HT-29 (cell line): ENCODE measurements around the gene TMEM245.

- RAMPAGE, long total RNA = no peak
These were observed 90.7 kb upstream of the RAD23B start for GRCh38 chr9:107192383-107192726.

DNA sequence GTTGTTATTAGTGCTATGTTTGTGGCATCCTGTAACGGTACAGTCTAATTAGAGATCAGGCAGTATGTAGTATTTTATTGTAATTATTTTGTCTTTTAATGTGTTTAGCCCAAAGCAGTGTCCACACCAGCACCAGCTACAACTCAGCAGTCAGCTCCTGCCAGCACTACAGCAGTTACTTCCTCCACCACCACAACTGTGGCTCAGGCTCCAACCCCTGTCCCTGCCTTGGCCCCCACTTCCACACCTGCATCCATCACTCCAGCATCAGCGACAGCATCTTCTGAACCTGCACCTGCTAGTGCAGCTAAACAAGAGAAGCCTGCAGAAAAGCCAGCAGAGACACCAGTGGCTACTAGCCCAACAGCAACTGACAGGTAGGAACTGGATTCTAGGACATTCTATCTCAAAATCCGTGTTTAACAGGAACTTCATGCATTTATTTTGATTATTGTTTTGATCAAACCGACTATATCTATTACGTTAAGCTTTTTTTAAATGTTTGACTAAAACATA, 23.2 kb downstream of the RAD23B start:
- RAMPAGE, long total RNA = no peak

GRCh38 chr9:107323789-107324131, 40.7 kb downstream of the RAD23B start:
- RAMPAGE, long total RNA = no peak

GRCh38 chr9:107329985-107330807, 47.1 kb downstream of the RAD23B start:
- RAMPAGE, long total RNA = no peak

GRCh38 chr9:107338458-107338937, 55.4 kb downstream of the RAD23B start:
- RAMPAGE, long total RNA = no peak

DNA sequence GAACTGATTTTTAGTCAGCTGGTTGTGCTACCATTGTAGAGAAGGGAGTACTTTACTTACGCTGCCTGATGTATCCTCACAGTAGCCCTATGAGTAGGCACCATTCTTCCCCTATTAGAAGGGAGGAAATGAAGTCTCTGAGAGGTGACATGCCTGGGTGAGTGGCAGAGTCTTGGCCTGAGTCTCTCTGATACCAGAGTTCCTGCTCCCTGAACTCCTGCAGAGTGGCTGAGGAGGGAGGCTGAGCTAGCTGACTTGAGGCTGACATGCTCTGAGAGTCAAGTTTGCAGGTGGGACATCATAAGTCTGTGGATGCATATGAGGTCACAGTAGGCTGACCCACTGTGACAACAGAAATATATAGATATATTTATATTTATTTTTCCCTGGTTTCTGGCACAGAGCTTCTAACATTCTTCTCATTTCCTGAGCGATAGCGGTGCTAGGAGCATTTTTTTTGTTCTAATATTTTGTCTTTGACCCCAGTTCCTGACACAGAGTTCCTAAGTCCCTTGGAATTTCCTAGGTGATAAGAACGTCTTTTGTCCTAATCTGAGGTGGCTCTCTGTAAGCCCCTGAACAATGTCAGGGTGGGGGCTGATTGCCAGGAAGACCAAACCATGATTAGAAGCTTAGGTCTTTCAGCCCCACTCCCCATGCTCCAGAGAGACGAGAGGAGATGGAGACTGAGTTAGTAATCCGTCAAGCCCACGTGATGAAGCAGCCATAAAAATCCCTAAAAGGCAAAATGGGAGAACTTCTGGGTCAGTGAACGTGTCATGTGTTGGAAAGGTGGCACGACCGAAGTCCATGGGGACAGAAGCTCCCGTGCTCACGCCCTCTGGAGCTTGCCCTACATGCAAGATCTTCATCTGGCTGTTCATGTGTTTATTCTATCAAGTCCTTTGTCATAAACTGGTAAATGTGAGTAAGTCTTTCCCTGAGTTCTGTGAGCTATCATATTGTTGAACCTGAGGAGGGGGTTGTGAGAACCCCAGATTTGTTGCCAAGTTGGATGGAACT, 85.4 kb downstream of the RAD23B start:
- RAMPAGE, long total RNA = no peak

DNA sequence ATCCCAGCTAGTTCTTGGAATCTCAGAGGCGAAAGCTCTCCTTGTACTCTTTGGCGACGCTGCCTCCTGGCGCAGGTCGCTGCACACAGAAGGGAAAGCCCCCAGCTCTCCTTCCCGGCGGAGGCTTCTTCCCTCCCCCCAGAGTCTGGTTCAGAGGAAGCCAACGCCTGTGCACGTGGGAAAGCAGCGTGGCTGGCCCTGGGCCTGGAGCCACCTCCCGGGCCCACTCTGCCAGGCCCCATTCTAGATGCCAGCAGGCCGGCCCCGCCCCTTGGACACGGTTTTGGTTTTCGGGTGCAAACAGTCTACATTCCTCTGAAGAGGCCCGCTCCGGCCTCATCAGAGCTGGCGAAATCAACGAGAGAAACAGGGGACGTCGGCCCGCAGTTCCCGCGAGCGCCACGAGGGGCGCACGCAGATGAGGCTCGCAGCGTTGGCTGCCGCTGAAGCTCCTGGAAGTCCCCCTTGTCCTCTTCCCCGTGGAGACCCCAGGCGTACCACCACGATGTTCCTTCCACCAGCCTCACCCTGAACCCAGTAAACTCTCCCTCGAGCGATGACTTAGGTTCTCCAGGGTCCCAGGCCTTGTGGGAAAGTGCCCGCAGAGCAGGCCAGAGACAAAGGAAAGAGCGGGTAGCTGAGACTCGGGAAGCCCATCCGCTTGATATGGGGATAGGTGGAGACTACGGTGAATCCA, 64.4 kb downstream of the KLF4 start:
- RAMPAGE, long total RNA = no peak

DNA sequence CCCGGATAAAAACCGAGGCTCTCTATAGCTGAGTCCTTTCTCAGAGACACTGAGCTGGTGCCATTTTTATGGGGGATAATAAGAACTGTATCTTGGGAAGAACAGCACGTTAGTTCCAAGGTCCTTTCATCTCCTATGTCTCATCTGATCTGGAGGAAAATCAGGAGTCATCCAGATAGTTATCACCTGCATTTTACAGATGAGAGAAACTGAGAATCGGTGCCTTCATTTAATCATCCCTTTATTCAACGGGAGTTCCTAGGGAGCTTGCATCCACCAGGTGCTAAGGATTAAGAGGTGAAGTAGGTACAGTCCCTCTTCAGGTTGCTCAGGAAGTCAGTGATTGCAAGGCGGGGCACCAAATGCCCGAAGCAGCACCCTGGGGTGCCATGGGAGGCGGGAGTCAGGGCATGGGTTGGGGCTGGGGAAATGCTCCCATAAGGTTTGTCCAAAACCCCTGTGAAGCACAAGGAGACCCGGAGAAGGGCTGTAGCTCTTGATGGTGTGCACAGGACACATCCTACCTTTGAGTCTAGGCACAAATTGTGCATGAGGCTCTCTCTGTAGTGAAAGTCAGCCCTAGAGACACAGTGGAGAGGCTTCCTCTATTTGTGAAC, 98.8 kb upstream of the KLF4 start:
- RAMPAGE, long total RNA = no peak

GRCh38 chr9:107606207-107606863, 116.8 kb upstream of the KLF4 start:
- RAMPAGE, long total RNA = no peak

DNA sequence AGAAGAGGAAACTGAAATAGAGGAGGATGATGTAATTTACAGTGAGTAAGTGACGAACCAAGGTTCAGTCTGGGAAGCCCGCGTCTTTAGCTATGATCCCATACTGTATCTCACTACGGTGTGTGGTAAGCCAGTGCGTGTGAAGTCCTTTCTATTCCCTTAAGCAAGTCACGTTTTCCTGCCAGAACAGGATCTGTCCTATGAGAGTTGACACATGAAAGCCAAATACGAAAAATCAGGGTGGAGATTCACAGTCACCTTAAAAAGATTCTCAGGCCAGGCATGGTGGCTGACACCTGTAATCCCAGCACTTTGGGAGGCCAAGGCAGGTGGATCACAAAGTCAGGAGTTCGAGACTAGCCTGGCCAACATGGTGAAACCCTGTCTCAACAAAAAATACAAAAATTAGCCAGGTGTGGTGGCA, 186.5 kb upstream of the KLF4 start:
- RAMPAGE, long total RNA = no peak

DNA sequence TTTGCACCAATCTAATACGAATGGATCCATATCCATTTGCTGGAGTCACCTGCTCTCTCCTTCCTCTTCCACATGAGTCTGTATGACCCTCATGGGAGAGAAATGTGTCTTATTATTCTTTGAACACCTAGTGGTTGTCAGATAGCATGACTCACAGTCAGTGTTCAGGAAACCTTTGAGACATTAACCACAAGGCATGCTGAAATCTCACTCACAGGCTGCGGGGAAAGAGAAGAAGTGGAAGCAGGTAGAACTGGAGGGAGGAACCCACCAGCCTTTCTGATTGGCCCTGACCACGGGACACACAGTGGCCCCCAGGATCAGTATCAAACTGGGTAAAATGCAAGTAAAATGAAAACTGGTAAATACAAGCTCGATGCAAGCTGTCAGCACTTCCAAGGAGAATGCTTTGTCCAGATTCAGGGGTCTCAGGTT, 222.9 kb upstream of the KLF4 start:
- RAMPAGE, long total RNA = no peak

- RAMPAGE, long total RNA = no peak
These were observed 411.2 kb downstream of the ACTL7B start for GRCh38 chr9:108444486-108445017.

DNA sequence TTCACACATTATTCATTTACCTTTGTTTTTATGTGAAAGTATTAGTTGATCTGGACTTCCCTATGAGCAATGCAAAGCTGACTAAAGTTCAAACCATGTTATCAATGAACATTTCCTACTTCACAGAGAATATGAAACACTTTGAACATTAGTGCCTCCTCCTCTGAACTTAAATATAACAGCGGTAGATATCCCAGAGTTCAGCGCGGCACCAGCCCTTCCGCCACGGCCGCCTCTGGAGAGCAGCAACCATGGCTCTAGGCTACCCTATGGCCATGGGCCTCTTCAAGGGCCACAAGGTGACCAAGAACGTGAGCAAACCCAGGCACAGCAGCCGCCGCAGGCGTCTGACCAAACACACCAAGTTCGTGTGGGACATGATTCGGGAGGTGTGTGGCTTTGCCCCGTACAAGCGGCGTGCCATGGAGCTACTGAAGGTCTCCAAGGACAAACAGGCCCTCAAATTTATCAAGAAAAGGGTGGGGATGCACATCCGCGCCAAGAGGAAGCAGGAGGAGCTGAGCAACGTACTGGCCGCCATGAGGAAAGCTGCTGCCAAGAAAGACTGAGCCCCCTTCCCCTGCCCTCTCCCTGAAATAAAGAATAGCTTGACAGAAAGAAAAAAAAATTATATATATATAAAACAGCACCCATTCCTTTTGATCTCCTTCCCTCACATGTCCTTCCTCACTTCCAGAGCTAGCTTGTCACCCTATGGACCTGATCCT, 229.0 kb downstream of the ACTL7B start:
- RAMPAGE, long total RNA = no peak

GRCh38 chr9:108696097-108696748, 159.6 kb downstream of the ACTL7B start:
- RAMPAGE, long total RNA = no peak

DNA sequence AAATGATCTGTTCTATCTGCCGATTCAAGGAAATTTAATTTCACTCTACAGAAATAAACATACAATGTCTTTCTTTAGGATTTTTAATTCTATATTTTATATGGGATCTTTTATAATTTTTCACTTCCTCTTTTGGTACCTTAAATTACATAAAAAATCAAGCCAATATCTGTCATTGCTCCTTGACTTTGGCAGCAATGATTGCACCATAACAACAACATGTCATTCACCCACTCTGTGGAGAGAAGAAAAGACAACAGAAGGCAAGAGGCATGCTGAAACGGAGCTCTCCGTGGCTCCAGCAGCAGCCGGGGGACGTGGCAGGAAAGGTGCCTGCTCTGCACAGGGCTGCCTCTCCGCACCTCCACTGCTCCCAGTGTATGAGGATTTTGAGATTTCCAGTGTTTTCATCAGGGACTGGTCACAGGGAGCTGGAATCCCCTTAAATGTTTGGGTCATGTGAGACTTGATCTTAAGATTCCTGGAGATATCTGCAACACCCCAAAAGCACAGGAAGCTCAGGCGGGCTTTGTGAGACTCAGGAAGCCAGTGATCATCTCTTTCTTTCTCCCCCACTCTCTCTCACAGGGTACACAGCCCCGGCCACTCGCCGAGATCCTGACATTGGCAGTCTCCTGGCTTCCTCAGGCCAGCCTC, 74.8 kb downstream of the ACTL7B start:
- RAMPAGE, long total RNA = no peak

DNA sequence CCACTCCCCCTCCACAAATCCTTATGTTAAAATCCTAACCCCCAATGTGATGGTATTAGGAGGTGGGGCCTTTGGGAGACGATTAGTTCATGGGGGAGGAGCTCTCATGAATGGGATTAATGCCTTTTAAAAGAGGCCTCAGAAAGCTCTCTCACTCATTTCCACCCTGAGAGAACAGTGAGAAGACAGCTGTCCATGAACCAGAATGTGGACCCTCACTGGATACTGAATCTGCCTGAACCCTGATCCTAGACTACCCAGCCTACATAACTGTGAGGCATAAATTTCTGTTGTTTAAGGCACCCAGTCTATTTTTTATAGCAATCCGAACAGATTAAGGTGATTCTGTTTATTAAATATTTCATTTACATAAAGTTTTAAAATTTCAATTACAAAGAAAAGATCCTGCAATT, 7.9 kb downstream of the CTNNAL1 start:
- RAMPAGE, long total RNA = no peak

- RAMPAGE, long total RNA = no peak
These were observed at the start of gene TMEM245 for GRCh38 chr9:109119795-109120557. Gene TMEM245, minus strand, starts transcription at chr9:109119947.

DNA sequence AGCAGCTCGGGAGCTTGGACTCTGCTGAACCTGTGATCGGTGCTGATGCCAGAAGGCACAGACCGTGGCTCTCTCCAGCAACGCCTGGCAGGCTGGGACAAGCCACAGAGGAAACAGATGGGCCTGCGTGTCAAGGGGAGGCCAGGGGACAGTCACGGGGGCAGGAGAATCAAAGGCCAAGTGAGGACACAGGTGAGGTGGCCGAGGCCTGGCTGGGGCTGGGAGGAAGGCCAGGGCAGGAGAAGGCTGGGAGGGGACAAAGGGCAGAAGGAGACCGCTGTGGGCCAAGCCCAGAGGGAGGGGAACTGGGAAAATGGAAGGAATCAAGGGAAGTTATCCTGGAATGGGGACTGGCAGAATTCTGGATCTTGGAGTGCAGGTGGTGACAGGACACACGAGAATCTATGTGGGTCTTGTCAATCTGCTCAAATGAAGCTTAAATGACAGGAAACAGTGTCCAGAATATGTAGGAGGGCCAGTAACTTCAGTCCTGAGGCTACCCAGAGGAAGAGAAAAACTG, 43.3 kb downstream of the EPB41L4B start:
- RAMPAGE, long total RNA = no peak

- RAMPAGE, long total RNA = no peak
These were observed 4.6 kb downstream of the EPB41L4B start for GRCh38 chr9:109316189-109316751.

DNA sequence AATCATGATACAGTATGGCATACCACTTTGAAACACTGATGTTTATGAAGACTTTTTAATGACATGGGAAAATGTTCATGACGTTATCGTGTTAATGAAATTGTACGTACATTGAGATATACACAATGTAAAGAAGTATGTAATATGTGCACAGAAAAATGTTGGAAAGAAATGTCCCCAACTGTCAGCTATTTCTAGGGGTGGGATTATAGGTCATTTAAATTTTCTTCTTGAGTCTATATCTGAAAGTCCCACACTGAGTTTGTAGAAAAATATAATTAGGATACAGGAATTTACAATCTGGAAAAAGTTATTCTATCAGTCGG, 25.6 kb upstream of the EPB41L4B start:
- RAMPAGE, long total RNA = no peak